Progenitor cell of endocrine pancreas (in vitro differentiated cells): ENCODE measurements around a stretch of chr14.

DNA sequence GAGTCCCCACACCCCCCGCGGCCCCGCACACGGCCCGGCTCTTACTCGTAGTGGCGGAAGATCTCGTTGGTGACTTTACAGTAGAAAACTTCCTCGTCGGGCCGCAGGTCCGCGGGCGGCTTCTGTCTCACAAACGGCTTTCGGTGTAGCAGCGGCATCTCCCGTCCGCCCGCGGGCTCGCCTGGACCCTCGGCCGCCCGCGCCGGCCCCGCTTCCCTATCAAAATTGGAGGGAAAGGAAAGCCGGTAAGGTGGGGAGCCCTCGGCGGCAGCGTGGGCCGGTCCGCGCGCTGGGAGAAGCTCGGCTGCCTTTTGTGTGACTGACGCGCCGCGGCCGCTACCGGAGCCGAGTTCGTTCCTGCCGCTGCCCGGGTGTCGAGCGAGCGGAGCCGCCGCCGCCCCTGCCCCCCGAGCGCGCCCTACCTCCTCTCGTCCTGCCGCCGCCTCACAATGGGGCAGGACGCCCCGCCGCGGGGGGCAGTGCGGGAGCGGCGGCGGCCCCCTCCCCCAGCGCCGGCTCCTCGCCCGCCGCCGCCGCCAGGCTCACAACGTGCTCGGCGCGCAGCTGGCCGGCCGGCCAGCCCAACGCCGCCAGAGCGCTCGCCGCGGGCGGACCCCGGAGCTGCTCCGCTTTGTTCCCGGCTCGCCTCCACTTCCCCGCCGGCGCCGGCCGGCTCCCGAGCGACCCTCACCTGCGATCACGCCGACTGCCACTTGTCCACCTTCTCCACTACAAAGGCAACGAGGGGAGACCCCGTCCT is 533 bp downstream of the BAZ1A start:
- PRO-cap = bidirectional peak, plus-strand start at position 125 of the sequence, minus-strand start at position 150 of the sequence; bidirectional peak, plus-strand start at position 447 of the sequence, minus-strand start at position 451 of the sequence; bidirectional peak, plus-strand start at position 545 of the sequence, minus-strand start at position 708 of the sequence

DNA sequence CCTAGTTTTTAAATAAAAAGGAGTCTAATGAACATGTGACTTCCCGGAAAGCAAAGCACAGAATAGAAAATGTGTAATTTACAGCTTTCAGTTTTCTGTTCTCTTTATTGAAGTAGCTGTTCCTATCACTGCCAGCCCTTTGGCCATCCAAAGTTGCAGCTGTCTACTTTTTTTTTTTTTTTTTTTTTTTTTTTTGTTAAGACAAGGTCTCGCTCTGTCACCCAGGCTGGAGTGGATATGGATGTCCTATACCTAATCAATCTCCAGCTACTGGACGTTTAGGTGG is 52.0 kb upstream of the SRP54 start:
- PRO-cap = no peak

DNA sequence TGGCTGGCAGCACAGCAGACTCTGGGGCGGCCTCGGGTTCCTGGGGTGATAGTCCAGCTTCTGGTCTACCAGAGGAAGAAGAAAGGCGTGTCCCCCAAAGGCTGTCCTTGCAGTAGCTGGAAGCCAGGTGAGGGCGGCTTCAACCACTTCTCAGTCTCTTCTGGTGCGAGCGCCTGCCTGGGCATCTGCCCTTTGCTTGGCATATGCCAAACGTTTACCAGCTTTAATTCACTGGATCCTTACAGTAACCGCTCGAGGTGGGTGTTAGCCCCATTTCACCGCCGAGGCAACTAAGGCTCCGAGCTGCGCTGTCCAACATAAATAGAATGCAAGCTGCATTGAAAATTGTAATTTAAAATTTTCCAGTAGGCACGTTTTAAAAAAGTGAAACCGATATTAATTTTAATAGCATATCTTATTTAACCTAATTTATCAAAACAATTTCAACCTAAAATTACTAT is 786 bp downstream of the FAM177A1 start:
- PRO-cap = bidirectional peak, plus-strand start at position 146 of the sequence, minus-strand start at position 118 of the sequence

- PRO-cap = no peak
Observed at GRCh38 chr14:35154067-35154410, 31.7 kb downstream of the PRORP start.

DNA sequence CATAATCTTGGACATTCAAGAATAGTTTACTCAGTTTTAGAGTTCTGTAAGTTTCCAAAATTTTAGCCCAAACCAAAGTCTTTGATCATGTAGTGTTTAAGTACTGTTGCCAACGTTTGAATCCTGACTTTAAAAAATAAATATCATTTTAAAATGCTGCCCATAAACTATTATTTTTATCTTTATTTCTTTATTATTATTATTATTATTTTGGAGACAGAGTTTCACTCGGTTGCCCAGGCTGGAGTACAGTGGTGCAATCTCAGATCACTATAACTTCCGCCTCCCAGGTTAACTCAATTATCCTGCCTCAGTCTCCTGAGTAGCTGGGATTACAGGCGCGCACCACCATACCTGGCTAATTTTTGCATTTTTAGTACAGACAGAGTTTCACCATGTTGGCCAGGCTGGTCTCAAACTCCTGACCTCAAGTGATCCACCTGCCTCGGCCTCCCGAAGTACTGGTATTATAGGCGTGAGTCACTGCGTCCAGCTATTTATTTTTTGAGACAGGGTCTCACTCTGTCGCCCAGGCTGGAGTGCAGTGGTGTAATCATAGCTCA is 6.4 kb downstream of the PSMA6 start:
- PRO-cap = no peak

DNA sequence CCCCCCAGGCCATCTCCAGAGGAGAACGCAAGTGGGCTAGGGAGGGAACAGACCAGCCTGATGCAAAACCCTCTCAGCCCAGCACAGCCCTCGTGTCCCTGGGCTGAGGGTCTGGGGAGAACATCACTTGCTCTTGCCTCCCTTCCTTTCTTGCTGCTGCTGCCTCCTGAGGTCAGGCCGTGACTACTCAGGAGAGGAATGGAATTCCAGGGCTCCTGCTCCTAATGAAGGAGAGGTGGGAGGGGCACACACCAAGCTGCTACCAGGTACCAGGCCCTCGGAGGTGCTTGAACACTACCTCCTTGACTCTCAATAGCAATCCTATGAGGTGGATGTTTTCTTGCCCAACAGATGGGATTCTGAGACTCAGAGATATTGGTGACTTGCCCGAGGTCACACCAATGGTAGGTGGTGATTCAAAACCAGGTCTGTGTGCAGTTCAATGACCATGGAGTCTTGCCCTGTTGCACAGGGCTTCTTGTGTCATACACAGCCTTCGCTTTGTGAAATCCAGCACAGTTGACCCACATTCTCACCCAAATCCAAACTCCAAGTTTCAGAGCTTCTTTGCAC is 45.6 kb downstream of the PSMA6 start:
- PRO-cap = no peak

- PRO-cap = no peak
Observed at GRCh38 chr14:35342172-35342909, 50.2 kb downstream of the PSMA6 start.

DNA sequence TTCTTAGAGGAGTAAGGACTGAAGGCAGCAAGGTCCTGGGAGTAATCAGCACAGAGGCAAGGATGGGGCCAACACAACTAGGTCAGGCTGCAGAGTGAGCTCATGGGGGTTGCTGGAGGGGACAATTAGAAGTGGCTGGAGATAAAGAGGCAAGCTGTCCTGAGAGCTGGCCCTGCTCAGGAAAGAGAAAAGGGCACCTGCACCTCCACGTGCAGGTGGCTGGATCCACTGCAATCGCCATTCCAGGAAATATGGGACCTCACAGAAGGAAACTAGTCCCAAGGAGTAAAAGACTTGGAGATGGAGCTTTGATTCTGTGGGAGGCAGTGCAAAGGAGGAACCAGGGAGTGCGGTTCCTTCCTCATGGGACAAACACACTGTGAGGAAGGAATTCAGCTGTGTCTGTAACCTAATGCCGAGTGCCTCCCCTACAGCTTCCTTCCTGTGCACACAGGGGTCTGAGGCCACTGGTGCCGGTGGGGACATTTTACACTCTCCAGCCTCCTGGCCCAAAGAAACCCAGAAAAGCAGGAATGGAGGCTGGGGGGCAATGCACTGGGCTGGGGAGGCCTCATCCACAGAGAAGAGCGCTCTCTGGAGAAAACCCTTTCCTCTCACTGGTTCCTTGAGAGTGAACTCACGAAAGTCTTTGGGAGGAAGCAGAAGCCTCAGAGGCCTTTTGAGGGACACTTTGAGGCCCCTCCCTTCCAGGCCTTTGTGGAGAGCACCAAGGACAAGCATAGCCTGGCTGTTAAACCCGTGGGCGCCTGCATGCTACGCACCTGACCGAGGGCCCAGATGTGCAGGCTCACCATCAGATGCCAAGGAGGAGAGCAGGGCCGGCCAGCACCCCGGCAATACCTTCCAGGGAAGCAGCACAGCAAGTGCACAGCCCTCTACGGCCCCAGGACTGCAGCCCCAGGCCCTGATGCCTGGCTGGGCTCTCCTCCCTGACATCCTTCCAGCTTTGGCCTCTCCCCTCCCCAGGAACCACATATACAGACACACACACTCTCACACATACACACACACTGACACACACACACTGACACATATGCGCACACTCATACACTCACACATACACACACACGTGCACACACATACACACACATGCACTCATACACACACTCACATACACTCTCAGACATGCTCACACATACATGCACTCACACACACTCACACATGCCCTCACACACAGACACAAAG is 52.1 kb downstream of the NFKBIA start:
- PRO-cap = no peak

GRCh38 chr14:35397312-35398083 is 7.1 kb downstream of the NFKBIA start:
- PRO-cap = no peak

- PRO-cap = no peak
Observed at GRCh38 chr14:35398084-35398801, 6.3 kb downstream of the NFKBIA start.

DNA sequence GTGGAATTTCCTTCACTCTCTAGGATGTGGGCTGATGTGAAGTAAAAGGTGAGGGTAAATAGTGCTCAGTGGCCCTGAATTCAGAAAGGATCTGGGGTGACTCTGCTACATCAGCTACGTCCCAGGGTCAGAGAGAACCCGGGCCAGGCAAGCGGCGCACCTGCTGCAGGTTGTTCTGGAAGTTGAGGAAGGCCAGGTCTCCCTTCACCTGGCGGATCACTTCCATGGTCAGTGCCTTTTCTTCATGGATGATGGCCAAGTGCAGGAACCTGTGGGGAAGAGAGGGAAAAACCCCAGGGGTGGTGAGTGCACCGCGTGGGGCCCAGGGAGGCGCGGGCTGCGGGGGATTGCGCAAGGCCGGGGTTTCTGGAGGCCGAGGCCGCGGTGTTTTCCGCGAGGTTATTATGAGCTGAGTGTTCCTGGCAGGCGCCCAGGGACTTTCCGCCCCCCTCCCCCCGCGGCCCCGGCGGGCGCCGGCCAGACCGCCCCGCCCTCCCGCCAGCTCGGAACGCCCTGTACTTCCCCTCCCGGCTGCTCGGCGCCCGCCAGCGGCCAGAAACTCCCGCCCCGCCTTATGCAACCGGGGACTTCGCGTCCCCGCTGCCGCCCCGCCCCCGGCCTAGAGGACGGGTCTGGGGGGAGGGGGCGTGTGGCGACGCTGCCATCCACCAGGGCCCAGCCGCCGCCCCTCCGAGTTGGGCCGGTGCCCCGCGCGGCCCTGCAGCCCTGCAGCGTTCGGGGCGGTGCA is 845 bp downstream of the NFKBIA start:
- PRO-cap = bidirectional peak, plus-strand start at position 693 of the sequence, minus-strand start at position 406 of the sequence

GRCh38 chr14:35415847-35416581 is 11.5 kb upstream of the NFKBIA start:
- PRO-cap = no peak

DNA sequence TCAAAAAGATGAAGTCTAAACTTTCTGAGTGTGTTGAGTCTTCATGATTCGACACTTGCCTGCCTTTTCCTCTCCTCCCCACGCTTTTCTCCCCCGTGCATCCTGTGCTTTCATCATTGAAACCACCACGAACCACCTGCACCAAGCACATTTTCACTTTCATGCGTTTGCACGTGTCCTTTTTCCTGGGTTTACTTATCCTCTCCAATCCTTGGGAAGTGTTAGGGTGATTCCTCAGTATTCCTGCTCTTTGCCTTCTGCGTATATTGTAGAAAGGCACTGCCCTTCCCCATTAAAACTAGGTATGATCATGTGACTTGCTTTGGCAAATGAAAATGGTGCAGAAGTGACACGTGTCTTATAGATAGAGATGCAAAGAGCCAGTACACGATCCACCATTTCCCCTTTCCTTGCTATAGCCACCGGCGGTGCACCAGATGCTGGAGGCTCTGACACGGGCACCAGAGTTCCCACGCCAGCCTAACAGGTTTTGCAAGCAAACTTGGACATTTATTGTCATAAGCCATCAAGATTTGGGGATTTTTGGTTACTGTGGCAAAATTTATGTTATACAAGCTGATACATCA is 106.6 kb downstream of the BRMS1L start:
- PRO-cap = no peak

- PRO-cap = no peak
Observed at GRCh38 chr14:36068660-36069199, 242.6 kb downstream of the BRMS1L start.

- PRO-cap = no peak
Observed at GRCh38 chr14:36177470-36178032, 142.9 kb downstream of the MBIP start.

GRCh38 chr14:36255964-36256591 is 64.4 kb downstream of the MBIP start:
- PRO-cap = no peak

- PRO-cap = no peak
Observed at GRCh38 chr14:36279851-36280246, 40.6 kb downstream of the MBIP start.

- PRO-cap = no peak
Observed at GRCh38 chr14:37168550-37169167, 3.7 kb downstream of the SLC25A21 start.

- PRO-cap = no peak
Observed at GRCh38 chr14:37246991-37247460, 49.3 kb downstream of the MIPOL1 start.

DNA sequence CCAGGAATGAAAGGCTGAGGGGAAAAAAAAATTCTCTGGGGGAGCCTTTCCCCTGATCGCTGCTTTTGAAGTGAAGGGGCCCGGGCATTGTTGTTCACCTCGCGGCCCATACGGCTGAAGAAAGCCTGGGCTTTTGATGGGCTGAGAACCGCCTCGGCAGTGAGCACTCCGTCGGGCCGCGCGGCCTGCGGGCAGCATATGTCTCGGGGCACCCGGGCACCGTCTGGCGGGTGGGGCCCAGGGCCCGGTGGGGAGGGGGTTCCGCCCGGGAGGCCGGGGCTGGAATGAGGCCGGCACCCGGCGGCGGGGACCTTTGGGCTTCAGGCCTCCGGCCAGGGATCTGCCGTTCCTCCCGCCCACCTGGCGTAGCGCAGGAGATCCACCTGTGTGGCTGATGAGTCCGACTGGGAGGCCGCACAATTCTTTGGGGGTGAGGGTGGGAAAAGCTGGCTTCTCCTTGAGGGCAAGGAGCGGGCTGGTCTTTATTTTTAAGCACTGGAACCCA is 10.8 kb downstream of the FOXA1 start:
- PRO-cap = bidirectional peak, plus-strand start outside the sequence, minus-strand start at position 286 of the sequence